Thyroid gland (tissue), 7 donors: ENCODE data around the genes GAGE12F, PAGE4, CENPVL2, SPANXN5 and XAGE5.

DNA sequence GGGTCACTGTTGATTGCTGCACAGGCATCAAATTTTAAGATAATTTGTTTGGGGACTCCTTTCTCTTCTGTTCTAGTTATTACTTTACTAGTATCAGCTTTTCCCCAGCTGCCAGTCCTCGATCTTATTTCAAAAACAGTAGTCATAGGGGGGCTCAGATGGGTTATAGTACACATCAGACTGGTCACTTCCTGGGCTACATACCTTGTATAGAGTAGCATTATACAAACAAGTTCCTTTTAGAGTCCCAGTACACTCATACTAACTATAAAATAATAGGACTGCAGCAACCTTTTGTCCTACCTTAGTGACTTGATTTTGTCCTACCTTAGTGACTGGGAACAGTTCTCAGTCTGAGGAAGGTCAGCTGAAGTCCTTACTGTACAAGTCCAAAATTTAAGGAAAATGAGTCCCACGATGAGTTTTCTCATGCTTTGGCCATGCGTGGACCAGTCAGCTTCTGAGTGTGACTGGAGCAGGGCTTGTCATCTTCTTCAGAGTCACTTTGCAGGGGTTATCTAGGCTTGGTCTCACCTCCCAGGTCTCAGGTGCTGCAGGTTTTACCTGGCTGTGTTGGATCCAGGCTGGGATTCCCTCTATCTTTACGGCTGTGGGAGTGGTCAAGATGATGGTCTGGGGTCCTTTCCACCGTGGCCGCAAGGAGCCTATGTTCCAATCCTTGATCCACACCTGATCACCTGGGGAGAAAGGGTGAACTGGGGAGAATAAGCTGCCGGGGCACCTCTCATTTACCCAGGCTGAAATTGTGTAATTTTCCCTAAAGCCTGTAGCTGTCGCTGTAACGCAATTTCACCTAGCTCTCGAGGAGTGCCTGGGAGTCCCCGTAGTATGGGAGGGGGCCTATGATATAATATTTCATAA is 18.4 kb upstream of the GPKOW start:
- PRO-cap, 2 experiments, result no peak in any of the 2 experiments
- RAMPAGE, long total RNA, 5 experiments, result no peak in any of the 5 experiments

- PRO-cap, 2 experiments, result peak in 2 of 2 experiments; most common plus-strand start chrX:49155474 (in 2); most common minus-strand start chrX:49155348 (in 2)
- RAMPAGE, long total RNA, 5 experiments, result no peak in any of the 5 experiments
Measured at GRCh38 chrX:49154704-49155593, 7.6 kb upstream of the MAGIX start.

GRCh38 chrX:49172307-49173288 is 900 bp downstream of the PLP2 start:
- PRO-cap, 2 experiments, result peak in 2 of 2 experiments; most common plus-strand start chrX:49172749 (in 2); most common minus-strand start chrX:49172458 (in 1)
- RAMPAGE, long total RNA, 5 experiments, result no peak in any of the 5 experiments

DNA sequence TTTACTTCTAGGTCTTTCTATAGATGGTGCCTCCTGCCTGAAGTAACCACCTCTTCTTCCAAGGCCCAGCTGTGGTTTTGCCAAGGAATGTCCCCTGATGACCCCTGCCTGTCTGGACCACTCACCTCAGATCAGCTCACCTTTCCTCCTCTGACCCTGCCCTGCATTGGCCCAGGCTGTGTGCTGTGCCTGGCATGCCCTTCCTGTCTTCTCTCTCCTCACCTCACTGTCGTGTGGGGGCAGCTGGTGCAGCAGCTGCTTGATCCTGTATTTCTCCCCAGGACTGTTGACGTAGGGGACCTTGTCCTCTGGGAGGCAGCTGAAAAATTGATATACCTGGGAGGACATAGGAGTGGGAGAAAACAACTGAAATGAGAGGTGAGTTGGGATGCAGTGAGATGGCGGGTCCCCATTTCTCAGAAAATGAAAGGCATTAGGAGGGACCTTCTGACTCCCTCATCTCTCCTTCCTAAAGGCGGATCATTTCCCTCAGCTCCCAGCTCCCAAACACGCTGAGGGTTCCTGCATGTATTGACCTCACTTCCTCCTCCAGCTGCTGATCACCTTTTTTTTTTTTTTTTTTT is 6.6 kb downstream of the PRICKLE3 start:
- PRO-cap, 2 experiments, result no peak in any of the 2 experiments
- RAMPAGE, long total RNA, 5 experiments, result no peak in any of the 5 experiments

DNA sequence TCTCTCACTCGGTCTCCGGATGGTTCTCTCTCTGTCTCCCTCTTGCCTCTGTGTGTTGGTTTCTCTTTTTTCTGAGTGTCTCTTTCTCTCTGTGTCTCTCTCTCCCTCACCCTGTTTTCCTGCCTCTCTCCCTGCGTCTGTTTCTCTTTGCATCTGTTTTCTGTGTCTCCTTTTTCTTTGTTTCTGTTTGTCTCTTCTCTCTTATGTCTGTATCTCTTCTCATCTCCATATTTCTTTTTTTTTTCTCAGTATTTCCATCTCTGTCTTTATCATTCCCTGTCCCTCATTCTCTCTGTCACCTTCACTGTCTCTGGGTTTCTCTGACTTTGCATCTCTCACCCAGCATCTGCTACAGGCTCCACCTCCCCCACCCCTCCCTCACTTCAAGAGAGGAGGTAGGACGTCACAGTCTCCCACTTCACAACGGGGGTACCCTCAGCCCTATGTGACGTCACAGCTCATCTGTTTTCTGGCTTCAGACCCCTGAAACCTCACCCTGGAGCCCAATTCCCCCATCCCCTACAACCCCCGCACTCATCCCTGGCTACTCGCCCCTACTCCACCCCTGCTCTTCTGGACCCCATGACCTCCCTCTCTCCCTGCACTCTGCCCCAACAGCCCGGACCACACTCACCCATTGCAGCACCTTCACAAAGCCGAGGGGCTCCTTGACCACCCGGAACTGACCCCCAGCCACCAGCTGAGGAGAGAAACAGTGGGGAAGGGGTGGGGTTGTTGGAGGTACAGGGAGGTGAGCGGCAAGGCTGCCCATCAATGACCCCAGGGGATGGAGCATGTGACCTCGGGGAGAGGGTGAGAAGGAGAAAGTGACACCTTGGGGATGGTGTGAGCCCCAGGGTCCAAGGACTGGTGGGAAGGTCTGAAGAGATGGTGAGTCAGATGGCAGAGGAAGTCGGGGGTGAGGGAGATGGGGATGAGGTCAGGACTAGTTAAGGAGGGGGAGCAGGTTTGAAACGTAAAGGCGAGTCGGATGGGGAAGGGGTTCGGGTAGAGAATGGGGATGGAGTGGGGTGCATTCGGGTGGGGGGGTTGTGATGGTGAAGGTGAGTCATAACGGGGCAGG is 1.3 kb downstream of the SYP start:
- PRO-cap, 2 experiments, result no peak in any of the 2 experiments
- RAMPAGE, long total RNA, 5 experiments, result no peak in any of the 5 experiments

DNA sequence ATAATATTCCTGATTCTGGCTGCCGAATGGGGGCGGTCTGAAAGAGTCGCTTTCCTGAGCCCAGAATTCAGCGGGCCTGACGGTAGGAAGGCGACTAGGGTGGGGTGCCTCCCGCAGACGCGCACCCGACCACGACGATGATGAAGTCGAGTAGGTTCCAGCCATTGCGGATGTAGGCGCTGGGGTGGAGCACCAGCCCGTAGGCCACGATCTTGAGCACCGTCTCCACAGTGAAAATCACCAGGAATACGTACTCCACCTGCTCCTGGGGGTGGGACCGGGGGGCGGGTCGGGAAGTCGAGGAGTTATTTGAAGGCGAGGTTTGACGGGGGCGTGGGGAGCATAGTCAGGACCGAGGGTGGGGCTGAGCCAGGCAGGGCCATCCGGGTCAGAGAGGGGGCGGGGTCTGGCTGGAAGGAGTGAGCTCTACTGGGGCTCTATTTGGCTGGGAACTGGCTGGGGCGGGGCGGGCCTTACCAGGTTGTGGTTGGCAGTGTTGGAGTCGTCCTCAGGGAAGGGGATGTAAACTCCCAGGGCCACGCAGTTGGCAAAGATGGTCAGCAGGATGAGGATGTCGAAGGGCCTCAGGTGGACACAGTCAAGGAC is 2.3 kb downstream of the CACNA1F start:
- PRO-cap, 2 experiments, result peak in 1 of 2 experiments; most common plus-strand start position 391 of the sequence (in 1); most common minus-strand start position 239 of the sequence (in 1)
- RAMPAGE, long total RNA, 5 experiments, result start-site peak on the minus strand in 1 of 5 experiments, centred at position 266 of the sequence, 5 reads per replicate

DNA sequence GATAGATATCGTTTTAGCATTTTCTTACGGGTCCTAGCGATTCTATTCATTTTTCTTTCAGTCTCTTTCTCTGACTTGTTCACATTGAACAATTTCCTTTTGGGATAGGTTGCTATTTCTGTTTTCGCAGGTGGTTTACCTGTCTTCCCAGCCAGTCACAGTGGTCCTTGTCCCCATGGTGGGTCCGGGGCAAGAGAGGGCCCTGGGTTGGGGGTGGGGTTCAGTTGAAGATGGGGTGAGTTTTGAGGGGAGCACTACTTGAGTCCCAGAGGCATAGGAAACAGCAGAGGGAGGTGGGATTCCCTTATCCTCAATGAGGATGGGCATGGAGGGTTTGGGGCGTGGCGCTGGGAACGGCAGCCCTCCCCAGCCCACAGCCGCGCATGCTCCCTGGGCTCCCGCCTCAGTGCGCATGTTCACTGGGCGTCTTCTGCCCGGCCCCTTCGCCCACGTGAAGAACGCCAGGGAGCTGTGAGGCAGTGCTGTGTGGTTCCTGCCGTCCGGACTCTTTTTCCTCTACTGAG is at the start of gene GAGE12F:
TSS of gene GAGE12F (plus strand) at position 426 of the 524 bp plus-strand sequence.
- PRO-cap, 2 experiments, result no peak in any of the 2 experiments
- RAMPAGE, long total RNA, 5 experiments, result no peak in any of the 5 experiments

DNA sequence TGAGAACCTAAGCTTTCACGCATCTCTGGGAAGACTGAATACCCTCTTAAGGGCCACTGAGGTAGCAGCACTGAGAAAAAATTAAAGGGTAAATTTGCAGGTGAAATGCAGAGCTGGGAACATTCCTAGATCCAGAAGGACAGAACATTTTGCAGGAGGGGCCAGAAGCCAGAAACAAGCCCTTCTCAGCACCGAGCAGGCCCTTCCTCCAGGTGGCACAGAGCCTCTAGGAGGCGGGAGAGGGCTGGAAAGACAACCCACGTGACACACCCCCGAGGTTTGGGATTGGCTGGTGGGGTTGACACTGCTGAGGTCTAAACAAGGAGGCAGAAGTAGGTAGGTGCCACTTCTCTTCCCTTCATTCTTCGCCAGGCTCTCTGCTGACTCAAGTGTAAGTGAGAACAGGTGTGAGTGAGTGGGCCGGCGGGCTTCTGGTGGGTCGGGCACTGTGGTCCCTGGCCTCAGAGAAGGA is at the start of gene PAGE4:
TSS of gene PAGE4 (plus strand) at position 343 of the 472 bp plus-strand sequence.
- PRO-cap, 2 experiments, result no peak in any of the 2 experiments
- RAMPAGE, long total RNA, 5 experiments, result no peak in any of the 5 experiments

DNA sequence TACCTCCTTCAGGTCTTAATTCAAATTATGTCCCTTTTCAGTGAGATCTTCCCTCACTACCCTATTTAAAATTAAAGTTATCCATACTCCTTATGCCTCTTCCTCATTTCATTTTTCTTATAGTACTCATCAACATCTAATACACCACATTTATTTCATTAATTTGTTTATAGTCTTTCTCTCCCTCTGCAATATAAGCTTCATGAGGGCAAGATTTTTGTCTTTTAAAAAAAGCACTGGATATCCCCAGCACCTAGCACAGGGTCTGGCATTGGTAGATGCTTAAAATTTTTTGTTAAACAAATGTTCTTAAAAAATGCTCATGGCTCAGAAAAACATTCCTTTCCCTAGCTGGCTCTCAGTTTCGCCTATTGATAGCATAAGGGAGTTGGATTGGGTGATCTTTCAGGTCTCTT is 94.4 kb upstream of the DGKK start:
- PRO-cap, 2 experiments, result no peak in any of the 2 experiments
- RAMPAGE, long total RNA, 5 experiments, result no peak in any of the 5 experiments

DNA sequence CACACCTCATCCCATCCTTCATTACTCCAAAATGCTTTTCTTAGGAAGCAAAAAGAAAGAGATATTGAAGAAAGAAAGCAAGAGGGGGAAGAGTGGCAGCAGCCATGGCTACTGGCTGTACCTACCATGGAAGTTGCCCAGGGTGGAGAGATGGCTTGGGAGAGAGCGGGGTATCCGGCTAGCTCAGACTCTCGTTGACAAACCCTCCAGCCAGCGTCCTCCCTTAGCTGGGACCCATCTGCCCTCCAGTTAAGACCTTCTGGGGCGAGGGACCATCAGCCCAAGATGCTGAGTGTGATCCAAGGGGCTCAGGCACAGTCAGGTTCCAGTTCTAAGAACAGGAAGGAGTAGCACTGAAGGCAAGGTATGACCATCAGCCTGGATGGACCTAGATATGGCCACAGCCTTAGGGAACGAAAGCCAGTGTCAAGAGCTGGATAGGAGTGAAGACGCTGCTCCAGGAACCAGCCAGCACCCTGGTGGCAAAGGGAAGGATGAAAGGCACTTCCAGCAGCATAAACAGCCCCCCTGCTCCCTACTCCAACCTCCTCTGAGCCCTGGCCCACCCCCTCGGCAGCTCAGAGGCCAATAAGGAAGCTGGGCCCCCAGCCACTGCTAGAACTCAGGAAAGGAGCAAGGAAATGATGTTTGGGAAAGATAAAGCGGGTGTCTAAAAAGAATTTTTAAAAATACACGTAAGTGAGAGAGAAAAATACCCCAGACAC is 170.6 kb downstream of the SHROOM4 start:
- PRO-cap, 2 experiments, result no peak in any of the 2 experiments
- RAMPAGE, long total RNA, 5 experiments, result start-site peak on the minus strand in 1 of 5 experiments, centred at position 499 of the sequence, 6 reads per replicate

- PRO-cap, 2 experiments, result no peak in any of the 2 experiments
- RAMPAGE, long total RNA, 5 experiments, result no peak in any of the 5 experiments
Measured at GRCh38 chrX:50643908-50644071, 170.2 kb downstream of the SHROOM4 start.

GRCh38 chrX:51682615-51683119 is at the start of gene CENPVL2:
CENPVL2 (minus strand) TSS chrX:51682831.
- PRO-cap, 2 experiments, result no peak in any of the 2 experiments
- RAMPAGE, long total RNA, 5 experiments, result no peak in any of the 5 experiments

GRCh38 chrX:51810386-51810847 is 67.2 kb downstream of the GSPT2 start:
- PRO-cap, 2 experiments, result no peak in any of the 2 experiments
- RAMPAGE, long total RNA, 5 experiments, result no peak in any of the 5 experiments

DNA sequence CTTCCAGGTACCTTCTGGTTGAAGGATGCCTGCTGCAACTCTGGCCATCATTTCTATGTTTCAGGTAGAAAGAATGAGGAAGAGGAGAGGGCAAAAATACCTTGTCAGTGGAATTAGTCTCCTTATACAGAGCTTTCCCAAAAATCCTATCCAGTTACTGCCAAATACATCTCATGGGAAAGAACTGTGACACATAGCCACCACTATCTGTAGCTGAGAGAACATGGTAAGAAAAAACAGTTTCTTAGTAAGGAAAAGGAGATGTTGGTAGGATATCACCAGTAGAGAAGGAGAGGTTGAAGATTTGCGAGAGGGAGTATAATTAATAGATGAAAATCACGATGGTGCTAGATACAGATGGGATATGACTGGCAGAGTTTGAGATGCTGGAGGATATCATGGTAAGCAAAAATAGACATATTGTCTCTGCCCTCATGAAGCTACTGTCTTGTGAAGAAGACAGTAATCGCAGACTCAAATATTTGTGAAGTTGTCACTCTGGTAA is 19.6 kb upstream of the MAGED1 start:
- PRO-cap, 2 experiments, result no peak in any of the 2 experiments
- RAMPAGE, long total RNA, 5 experiments, result no peak in any of the 5 experiments

GRCh38 chrX:51895043-51895491 is 1.6 kb downstream of the MAGED1 start:
- PRO-cap, 2 experiments, result no peak in any of the 2 experiments
- RAMPAGE, long total RNA, 5 experiments, result no peak in any of the 5 experiments

DNA sequence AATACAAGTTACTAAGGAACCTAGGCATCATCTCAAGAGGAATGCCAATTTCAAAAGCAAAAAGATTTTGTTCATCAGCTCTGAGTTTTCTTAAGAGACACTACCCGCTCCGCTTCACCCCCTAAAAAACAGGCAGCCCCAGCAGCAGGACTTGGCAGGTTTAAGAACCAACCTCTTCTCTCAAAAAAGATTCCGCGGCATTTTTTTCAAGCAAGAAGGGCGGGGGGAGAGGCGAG is 76.6 kb downstream of the MAGED4 start:
- PRO-cap, 2 experiments, result no peak in any of the 2 experiments
- RAMPAGE, long total RNA, 5 experiments, result no peak in any of the 5 experiments

GRCh38 chrX:52654693-52654870 is 118 bp downstream of the SSX7 start:
- PRO-cap, 2 experiments, result no peak in any of the 2 experiments
- RAMPAGE, long total RNA, 5 experiments, result no peak in any of the 5 experiments

DNA sequence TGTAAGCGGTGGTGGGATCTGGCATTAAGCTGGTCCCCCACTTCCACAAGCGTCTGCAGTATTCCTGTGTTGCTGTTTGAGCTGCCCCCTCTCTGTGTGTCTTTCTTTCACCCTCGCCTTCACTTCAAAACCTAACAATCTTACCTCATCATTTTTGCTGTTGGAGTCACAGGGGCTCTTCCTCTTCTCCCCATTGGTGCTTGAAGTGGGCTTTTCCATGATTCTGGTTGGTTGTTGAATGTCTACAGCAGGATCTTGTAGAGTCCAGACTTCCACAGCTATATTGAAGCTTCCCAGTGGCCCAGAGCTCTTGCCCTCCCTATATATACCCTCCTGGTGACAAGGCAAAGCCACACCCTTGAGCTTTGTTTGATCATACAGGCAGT is at the start of gene SPANXN5:
TSS of gene SPANXN5 (minus strand) at position 298 of the 386 bp plus-strand sequence.
- PRO-cap, 2 experiments, result no peak in any of the 2 experiments
- RAMPAGE, long total RNA, 5 experiments, result no peak in any of the 5 experiments

DNA sequence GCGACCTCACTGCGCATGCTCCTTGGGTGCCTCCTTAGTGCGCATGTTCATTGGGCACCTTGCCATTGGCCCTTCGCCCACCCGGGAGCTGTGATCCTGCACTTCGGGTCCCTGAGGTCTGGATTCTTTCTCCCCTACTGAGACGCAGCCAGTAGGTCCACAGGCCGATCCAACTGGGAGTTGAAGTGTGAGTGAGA is at the start of gene XAGE5:
TSS of gene XAGE5 (plus strand) at position 62 of the 197 bp plus-strand sequence.
- PRO-cap, 2 experiments, result no peak in any of the 2 experiments
- RAMPAGE, long total RNA, 5 experiments, result no peak in any of the 5 experiments

DNA sequence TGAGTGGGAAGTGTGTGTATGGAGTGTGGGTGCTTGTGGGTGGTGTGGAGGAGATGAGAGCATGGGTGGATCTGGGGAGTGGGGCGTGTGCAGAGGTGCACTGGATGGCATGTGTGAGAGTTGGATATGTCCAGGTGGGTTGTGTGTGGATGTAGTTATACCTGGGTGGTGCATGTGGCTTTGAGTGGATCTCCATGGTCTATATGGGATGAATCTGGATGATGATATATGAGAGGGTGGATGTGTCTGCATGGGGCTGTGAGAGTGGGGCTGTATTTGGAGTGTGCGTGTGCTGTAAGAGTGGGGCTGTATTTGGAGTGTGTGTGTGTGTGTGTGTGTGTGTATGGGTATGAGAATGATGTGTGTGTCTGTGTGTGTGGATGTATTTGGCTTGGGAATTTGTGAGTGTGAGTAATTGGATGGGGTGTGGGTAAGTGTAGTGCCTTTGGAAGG is 7.0 kb downstream of the GPR173 start:
- PRO-cap, 2 experiments, result peak in 2 of 2 experiments; most common plus-strand start position 275 of the sequence (in 2)
- RAMPAGE, long total RNA, 5 experiments, result no peak in any of the 5 experiments